Smooth muscle cell (in vitro differentiated cells): ENCODE data around the genes STATH, HTN3, COX18 and AFP.

GRCh38 chr4:69104901-69105153, 8.6 kb downstream of the UGT2B7 start:
- RAMPAGE, long total RNA, result no peak

DNA sequence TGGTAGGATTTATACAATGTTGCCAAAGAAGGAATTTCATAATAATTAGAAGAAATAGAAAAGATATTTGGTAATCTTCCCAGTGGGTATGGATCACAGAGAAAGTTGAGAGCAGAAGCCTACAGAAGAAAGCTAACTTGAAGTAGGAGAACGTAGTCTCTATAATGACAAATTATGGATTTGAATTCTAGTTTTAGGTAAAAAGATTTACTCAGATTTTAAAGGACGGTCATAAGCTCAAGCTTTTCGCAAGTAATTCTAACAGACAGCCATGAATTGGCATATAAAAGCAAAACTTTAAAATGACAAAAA, 23.2 kb upstream of the UGT2B4 start:
- RAMPAGE, long total RNA, result no peak

- RAMPAGE, long total RNA, result no peak
Measured at GRCh38 chr4:69743060-69743879, 17.1 kb downstream of the SULT1B1 start.

GRCh38 chr4:69754956-69755658, 5.3 kb downstream of the SULT1B1 start:
- RAMPAGE, long total RNA, result no peak

DNA sequence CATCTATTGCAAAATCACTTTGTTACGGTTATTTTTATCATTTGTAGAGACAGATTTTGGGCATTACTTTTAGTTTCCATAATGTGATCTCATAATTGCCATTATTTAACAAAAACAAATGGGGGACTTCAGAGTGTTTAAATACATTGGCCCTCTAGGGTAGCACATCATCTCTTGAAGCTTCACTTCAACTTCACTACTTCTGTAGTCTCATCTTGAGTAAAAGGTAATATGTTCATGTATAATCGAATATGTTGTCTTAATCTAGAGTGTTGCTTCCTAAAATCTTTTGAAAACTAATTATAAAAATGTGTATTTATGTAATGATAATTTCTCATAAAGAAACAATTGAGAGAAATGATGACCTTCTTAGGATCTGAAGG, at the start of gene STATH:
Gene STATH (plus strand): TSS at position 167 of the 383 bp plus-strand sequence.
- RAMPAGE, long total RNA, result no peak

DNA sequence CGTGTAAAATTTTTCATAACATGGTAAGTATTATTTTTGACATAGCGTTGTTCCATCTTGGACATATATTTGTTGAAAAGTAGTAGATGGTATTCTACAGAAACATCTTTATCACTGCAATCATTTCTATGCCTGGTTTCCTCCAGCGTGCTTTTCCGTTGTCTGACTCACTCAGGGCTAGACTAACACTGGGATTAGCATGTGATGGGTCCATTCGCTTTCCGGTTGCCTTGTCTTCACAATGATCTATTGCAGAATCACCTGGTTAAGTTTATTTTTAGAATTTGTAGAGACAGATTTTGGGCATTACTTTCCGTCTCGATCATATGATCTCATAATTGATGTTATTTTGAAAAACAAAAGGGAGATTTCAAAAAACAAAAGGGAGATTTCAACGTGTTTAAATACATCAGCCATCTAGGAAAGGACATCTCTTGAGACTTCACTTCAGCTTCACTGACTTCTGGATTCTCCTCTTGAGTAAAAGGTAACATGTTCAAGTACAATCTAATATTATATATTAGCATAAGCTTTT, at the start of gene HTN3:
Gene HTN3 (plus strand): TSS at position 430 of the 535 bp plus-strand sequence.
- RAMPAGE, long total RNA, result no peak

DNA sequence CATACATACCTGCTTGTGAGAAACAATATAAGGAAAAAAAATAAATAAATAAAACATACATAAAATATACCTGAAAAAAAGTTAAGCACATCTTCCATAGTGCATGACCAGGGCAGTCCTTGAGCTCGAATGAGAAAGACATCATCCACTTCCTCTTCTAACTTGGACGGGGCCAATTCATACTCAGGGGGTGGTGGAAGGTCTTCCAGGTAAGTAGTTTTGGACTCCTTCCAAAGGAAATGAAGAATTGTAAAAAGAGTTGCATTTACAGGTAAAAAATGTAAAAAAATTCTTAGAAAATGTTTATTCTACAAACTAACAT, 3.6 kb downstream of the GRSF1 start:
- RAMPAGE, long total RNA, result no peak

GRCh38 chr4:70992309-70992742, 1.1 kb upstream of the DCK start:
- RAMPAGE, long total RNA, result no peak

DNA sequence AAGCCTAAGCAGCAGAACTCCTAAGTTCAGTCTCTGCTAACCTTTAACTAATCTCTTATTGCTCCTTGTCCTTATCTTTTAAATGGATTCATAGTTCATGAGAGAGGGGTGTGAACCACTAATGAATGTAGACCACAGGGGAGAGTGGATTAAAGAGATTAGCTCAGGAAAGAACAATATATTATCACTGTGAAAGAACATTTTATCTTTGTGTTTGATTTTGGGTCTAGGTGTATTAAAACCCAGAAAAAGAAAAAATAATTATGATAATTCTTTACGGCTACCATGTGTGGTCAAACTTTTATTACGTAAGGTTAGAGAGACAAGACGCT, 24.6 kb upstream of the SLC4A4 start:
- RAMPAGE, long total RNA, result no peak

DNA sequence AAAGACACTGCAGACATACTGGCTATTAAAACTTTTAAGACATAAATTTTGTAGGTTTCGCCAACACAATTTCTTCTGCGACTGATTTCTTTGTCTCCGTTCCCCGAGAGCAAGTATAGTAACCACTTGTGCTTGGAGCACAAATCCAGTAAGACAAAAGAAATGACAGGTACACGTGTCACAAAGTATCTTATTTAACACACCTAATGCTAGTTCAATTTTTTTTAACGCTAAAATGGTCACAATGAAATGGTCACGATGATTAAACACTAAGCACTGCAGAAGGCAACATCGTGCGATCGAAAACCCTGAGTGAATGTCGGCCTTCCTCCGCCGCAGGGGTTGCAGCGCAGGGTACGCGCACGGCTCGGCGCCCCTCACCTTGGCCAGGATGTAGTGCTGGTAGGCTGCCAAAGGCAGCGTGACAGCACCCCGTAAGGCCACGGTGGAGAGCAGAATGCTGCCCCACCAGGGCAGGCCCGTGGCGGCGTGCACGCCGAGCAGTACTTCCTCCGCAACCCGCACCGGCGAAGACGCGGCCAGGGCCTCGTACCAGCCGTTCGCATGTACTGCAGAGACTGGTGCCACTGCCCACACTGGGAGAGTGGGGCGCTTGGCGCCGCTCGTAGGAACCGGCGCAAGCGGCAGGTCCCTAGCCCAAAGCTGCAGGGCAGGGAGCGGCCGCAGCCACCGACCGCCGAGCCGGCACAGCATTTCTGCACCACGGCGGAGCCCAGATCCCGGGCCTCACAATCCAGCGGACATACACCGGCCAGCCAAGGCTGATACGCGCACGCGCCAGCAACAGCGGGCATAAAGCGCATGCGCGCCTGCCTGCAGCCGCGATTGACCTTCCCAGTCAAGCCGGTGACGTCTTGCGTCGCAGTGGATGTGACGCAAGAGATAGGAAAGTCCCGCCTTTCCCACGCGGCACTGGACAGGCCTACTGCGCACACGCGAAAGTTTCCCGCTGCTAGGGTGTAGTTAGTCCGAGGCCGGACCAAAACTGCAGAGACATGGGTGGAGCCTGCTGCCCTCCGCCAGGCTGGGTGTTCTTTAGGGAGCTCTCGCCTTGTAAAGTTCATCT, at the start of gene COX18:
Gene COX18 (minus strand): TSS at position 781 of the 1,087 bp plus-strand sequence.
- RAMPAGE, long total RNA, result no peak

- RAMPAGE, long total RNA, result no peak
Measured at GRCh38 chr4:73070023-73070450, 521 bp upstream of the COX18 start.

GRCh38 chr4:73258999-73260048, 726 bp upstream of the ANKRD17 start:
- RAMPAGE, long total RNA, result start-site peak on the plus strand at chr4:73259177-73259289, 26 and 21 reads in 2 replicates

- RAMPAGE, long total RNA, result no peak
Measured at GRCh38 chr4:73436097-73436531, at the start of gene AFP. Gene AFP (plus strand): TSS chr4:73436221.

DNA sequence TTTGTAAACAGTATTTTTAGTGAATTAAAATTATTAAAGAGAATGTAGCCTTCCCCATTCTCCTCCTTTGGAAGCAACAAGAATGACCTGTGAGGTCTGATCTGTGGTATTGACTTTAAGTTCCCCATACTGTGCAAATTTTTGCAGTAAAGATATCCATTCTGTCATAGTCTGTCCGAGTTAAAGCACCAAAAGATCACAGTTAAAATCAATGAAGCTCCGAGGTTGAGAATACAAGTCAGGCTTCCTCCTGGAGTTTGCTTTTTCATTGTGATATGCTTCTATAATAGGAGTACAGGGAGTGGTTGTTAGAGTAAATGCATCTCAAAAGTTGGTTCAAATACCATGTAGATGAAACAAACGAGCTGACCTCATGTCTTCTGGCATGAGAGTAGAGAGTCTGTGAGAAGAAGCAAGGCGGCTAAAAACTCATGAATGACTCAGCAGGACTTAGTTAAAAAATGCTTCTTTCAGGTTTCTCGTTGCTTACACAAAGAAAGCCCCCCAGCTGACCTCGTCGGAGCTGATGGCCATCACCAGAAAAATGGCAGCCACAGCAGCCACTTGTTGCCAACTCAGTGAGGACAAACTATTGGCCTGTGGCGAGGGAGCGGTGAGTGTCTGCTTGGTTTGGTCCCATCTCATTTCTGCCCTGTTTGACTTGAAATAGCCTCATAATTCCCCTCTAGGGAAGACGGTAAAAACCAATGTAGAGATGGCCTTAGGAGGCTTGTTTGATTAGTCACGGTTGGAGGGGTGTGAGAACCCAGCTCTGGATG, 14.3 kb downstream of the AFP start:
- RAMPAGE, long total RNA, result no peak

GRCh38 chr4:74097170-74098204, 1.5 kb downstream of the CXCL2 start:
- RAMPAGE, long total RNA, result no peak

DNA sequence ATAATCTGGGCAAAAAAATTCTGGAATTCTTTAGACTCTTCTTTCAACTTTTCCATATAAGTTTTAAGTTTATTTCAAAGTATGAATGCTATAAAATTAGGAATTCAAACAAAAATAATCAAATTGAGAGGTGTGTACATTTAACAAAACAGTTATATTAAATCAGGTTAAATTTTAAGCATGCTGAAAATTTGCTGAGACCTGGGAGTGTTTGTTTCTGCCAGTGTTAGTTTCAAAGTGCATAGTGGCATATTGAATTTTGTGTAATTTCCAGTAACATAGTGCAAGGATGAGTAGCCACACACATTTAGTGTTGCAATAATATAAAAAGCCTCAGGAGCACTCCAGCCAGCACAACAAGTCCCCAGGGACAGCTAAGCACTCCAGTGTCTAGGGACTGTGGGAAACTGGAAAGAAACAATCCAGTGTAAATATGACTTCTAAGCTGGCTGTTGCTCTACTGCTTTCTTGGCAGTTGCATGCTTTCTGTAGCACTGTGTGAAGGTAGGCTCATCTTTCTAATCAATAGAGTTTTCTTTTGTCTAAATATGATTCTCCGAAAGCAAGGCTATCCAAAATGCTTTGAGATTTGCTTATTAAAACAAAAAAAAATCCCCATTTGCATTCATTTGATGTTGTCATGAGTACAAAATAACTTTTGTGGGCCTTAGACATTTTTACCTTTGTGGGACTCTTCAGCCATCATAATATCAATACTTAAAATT, 24.1 kb upstream of the CXCL2 start:
- RAMPAGE, long total RNA, result no peak

DNA sequence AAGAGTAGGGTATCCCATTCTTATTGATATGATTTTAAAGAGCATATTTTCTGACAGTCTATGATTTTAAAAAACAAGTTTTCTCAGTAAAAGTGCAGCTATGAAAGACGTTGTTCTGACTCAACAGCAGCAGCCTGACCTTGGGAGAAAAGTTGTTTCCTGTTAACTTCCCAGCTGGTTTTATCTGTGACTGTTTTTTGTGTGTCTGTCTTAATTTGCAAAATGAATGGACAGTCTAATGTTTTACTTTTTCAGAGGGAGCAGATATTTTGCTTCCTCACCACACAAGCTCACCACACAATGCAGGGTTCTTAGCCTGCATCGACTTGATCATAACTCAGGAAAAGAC, 764 bp upstream of the MTHFD2L start:
- RAMPAGE, long total RNA, result no peak

- RAMPAGE, long total RNA, result no peak
Measured at GRCh38 chr4:74214628-74215006, 56.7 kb downstream of the MTHFD2L start.

DNA sequence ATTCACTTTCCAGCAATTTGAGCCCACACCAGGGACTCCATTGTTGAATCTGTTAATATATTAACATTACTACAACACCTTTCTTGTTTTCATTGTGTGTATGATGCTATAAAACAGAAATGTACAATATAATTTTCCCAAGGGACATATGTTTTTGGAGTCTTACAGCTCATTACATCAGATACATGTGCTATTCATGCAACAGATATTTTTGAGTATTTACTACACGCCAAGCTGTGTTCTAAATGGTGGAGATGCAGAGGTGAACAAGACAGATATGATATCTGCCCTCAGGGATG, 87.3 kb downstream of the AREG start:
- RAMPAGE, long total RNA, result no peak

- RAMPAGE, long total RNA, result no peak
Measured at GRCh38 chr4:74682694-74683216, 111.6 kb downstream of the BTC start.